Bronchial epithelial cell (primary cell): ENCODE measurements around a stretch of chr1.

- RRBS, 2 experiments, result no CpG with 5 or more reads among the region's 3 CpGs
Measured at GRCh38 chr1:220779740-220780360, 6.9 kb upstream of the MTARC1 start.

DNA sequence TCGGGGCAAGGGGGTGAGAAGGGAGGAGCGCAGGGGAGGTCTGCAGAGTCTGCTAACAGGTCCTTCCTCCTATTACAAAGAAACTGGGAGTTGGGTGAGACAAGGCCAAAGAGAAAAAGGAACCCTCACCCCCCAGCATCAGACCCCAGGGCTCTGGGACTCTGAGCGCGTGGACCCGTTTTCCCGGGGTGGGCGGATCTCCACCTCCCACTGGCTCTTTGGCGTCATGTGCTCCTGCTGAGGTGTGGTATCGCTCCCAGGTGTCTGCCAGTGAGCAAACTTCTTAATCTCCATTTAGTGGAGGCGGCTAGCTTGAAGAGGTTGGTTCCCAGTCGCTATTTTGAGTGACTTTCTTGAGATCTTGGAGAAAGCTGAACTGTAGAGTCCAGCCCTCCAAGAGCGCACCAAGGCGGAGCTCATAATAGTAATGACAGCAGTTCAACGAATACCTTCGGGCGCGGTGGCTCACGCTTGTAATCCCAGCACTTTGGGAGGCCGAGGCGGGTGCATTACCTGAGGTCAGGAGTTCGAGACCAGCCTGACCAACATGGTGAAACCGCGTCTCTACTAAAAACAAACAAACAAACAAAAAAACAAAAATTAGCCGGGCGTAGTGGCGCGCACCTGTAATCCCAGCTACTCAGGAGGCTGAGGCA lies 674 bp downstream of the MTARC1 start:
- RRBS, 2 experiments, result no CpG with 5 or more reads among the region's 27 CpGs

GRCh38 chr1:220843717-220844076 lies 35.5 kb upstream of the HLX start:
- RRBS, 2 experiments, result 8 to 16% methylated on average over 4 of the region's 6 CpGs

GRCh38 chr1:221035902-221036338 lies 156.7 kb downstream of the HLX start:
- RRBS, 2 experiments, result no CpG with 5 or more reads among the region's 3 CpGs

DNA sequence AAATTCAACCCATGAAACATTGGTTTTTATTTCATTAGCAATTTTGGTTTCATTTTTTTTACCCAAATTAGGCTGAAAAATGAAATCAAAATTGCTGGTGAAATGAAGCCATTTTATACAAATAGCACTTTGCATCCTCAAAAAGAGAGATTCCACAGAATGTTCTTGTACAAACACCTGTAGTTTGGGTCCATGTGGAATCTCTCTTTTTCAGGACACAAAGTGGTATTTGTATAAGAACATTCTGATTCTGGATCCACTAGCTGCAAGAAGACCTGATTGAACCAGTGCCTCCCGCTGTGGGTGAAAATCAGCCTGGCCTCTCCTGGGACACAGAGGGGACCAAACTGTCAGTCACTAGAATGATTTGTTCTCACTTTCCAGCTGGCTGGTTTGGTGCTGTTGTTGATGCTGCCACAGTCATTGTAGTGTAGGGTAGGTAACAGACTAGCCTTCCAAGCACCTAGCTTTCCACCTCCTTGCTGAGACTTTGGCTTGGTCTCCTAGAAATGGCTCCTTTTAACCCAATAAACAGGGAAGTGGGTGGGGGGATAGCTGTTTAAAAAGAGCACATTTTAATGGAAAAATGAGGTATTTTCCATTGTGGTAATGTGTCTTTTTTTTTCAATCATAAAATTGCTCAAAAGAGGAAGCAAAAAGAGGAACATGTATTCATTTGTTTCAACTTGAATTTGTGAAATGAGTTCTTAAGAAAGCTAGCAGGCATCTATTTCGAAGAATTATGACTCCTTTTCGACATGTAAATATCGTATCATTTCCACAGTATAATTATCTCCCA lies 189.9 kb downstream of the HLX start:
- RRBS, 2 experiments, result no CpG with 5 or more reads among the region's 4 CpGs

DNA sequence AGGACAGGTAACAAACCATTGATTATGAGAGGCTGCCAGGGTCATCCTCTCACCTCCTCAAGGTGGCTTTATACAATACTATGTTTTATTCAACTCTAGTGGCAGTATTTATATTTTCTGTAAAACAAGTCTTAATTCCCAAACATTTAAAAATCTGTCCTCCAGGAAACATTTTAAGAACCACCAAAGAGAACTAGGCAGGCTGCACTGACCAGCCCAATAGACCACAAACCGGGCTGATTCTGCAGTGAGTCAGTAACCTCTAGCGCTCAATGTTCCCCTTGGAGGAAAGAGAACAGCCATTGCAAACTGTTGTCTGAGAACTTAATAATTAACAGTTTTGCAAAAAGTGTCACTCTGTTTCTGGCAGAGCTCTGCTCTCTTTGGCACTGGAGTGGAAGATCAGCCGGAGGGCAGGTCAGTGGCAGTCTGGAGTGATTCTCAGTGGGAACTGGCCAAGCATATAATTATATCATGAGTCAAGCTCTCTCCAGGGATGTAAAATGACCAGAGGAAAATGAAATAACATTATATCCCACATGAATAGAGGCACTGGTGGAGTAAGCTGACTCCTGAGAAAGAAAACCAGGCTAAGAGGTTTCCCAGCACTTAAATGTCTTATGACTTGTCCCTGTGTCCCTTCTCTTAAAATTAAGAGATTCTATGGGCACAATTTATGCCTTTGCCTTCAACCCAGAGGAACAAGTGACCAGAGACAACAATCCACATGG lies 238.3 kb downstream of the HLX start:
- RRBS, 2 experiments, result no CpG with 5 or more reads among the region's 3 CpGs

GRCh38 chr1:221543495-221543890 lies 198.4 kb downstream of the DUSP10 start:
- RRBS, 2 experiments, result no CpG with 5 or more reads among the region's 4 CpGs

GRCh38 chr1:221701126-221701459 lies 40.8 kb downstream of the DUSP10 start:
- RRBS, 2 experiments, result no CpG with 5 or more reads among the region's 1 CpG

GRCh38 chr1:221715076-221715602 lies 26.8 kb downstream of the DUSP10 start:
- RRBS, 2 experiments, result no CpG with 5 or more reads among the region's 3 CpGs

DNA sequence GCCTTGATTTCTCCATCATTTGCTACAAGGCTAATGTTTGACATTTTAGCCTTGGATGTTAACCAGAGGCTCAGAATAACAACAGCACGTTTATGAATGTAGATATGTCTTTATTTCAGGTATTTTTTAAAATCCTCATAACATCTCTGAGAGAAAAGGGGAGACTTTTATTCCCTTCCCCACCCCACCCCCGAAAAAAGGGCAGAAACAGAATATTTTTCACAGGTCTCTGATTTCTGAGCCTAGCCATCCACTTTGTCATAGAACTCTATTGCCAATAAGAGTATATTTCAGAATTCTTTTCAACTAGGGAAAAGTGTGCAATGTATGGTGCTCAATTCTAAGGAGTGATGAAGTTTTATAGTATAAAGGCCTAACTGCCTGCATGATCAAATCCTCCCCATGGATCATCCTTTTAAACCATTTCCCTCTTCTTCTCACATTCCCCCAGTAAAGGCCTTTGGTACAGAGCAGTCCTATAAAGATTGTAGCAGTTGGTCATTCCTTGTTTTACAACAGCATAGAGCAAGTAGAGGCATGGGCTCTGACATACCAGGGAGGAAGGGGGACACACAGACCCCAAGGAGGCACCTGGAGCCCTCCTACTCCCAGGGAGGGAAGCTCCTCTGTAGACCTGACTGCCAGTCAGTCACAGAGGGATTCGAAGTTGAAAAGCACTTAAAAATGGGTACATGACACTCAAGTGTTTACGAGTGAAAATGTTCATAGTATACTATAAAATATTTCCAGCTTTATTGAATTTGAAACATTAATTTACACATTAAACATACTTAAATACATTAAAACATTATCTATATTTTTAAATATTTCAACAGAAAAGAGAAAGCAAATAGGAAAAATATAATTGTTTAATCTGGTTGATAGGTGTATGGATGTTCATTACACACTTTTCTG lies 6.9 kb downstream of the DUSP10 start:
- RRBS, 2 experiments, result no CpG with 5 or more reads among the region's 4 CpGs

GRCh38 chr1:221840552-221841039 lies 98.7 kb upstream of the DUSP10 start:
- RRBS, 2 experiments, result no CpG with 5 or more reads among the region's 1 CpG

DNA sequence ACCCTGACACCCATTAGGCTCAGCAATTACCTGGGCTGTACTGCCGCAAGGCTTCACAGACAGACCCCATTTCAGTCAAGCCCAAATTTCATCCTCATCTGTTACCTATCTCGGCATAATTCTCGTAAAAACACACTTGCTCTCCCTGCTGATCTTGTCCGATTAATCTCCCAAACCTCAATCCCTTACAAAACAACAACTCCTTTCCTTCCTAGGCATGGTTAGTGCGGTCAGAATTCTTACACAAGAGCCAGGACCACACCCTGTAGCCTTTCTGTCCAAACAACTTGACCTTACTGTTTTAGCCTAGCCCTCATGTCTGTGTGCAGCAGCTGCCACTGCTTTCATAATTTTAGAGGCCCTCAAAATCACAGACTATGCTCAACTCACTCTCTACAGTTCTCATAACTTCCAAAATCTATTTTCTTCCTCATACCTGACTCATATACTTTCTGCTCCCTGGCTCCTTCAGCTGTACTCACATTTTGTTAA lies 227.4 kb upstream of the DUSP10 start:
- RRBS, 2 experiments, result no CpG with 5 or more reads among the region's 5 CpGs

- RRBS, 2 experiments, result no CpG with 5 or more reads among the region's 1 CpG
Measured at GRCh38 chr1:222524793-222525287, 23.1 kb downstream of the HHIPL2 start.

DNA sequence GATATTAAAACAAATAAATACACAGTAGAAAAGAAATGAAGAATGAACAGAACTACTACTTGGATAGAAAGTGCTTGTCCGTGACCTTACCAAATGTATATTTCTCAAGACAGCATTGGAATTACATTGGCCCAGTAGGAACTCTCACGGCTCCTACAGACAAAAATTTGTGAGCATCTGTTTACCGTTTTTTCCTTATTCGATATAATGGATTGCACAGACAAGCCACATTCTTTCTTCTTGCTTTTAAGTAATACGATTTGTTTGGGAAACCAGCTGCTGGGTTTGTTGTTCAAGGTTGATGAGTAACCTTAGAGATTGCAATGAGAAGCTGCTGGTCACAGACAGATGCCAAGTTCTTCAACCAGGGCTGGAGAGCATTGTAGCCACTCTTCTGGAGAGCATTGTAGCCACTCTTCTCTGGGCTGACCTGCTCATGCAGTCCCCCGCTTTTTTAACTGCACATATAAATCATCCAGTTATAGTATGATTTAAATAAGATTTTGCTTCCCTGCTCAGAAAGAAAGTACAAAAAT lies 1.4 kb upstream of the MIA3 start:
- RRBS, 2 experiments, result no CpG with 5 or more reads among the region's 6 CpGs

DNA sequence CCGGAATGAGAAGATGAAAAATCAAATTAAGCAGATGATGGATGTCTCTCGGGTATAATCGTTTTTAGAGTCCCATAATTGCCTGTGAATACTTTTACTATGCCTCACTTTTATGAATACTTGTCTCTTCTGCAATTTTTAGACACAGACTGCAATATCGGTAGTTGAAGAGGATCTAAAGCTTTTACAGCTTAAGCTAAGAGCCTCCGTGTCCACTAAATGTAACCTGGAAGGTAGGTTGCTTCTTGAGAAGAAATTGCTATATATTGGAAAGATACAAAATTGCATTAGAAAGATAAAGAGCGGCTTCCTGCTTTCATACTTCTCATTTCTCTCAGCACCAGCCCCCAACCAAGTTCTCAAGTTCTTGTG lies 36.3 kb downstream of the MIA3 start:
- RRBS, 2 experiments, result no CpG with 5 or more reads among the region's 6 CpGs

DNA sequence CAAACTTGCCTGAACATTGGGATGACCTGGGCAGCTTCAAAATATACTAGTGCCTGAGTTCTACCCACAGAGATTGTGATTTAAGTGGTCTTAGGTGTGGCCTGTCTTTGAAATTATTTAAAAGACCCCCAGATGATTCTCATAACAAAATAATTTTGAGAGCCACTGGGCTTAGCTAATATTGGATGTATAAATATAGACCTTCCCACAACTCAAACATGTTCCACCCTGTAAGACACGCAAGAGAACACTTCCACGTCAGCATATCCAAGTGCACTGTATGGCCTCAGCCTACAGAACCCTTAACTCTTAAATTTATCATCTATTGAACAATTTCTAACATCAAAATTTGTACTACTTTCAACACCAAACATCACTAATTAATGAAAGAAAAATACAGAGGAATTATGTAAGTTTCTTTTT lies 2.4 kb downstream of the FAM177B start:
- RRBS, 2 experiments, result no CpG with 5 or more reads among the region's 2 CpGs

DNA sequence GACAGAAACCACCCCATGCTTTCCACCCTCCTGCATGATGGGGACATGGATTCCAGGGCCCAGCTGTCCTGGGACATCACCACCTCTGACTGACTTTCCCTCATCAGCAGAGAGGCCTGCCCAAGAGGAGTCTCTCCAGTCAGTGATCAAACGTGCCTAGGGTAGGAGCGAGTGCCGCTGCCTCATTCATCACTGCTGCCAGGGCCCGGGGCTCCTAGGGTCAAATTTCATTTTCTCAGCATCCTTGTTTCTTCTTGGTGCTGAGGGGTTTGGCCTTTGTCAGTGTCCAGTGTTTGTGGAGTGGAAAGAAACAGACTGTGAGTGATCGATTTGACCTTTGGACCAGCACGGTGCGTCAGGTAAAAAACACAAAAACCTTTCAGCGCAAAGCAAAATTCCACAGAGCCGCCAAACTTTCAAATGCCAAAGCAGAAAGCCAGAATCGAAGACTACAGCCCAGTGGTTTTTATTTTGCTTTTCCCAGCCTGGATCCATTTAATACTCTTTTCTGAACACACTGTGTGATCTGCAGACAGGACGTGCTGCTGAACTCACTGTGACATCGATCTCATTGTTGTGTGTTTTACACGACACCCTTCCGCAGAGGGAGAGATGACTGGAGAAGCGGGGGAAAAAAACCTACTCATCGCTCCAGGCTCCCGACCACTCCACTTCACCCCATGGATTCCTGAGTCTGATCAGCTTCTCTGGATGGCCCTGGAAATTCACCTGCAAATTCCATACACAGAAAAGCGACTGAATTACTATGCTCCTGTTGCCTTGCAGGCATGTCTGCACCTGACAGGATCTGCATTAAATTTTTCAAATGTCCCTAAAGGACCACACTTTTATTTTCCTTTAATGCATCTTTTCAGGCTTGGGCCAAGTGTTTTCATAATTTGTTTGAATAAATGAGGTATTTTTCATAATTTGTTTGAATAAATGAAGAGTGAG lies 43.1 kb downstream of the CAPN8 start:
- RRBS, 2 experiments, result no CpG with 5 or more reads among the region's 18 CpGs

- RRBS, 2 experiments, result no CpG with 5 or more reads among the region's 1 CpG
Measured at GRCh38 chr1:223655270-223655519, 10.3 kb downstream of the CAPN8 start.